HTR-8/SVneo (cell line): ENCODE measurements around the gene ERMARD.

GRCh38 chr6:168457359-168457897 is 16.4 kb downstream of the SMOC2 start:
- RRBS: 70% methylated on average over 4 of the region's 23 CpGs

GRCh38 chr6:168938182-168938441 is 315.5 kb downstream of the THBS2 start:
- RRBS: no CpG with 5 or more reads among the region's 1 CpG

DNA sequence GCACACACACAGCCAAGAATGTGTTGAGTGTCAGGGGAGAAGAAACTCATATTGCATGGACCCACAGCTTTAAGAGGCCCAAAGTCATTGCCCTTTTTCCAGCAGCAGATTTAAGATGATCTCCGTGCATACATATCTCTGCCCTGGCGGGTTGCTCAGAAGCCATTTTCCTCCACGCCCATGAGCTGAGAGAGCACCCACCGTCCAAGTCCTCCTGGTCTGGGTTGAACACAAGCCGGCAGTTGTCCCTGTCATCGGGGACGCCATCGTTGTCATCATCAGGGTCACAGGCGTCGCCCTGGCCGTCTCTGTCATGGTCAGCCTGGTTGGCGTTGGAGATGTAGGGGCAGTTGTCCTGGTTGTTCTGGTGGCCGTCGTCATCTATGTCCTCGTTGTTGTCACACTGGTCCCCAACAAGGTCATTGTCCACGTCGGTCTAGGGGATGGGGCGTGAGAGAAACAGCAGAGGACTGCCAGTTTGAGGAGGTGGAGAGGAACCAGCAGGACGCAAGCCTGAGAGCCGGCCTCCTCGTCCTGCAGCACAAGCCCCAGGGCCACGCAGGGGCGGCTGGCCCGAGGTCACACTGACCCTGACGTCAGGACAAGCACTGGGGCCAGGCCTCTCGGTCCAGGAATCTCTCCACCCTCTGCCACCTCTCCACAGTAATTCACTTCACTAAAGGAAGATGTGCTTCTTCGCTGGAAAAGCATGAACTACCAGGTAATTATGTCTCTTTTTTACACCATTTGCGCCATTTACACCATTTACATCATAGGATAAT is 28.5 kb downstream of the THBS2 start:
- RRBS: no CpG with 5 or more reads among the region's 28 CpGs

- RRBS: 95% methylated on average over 6 of the region's 20 CpGs
Observed at GRCh38 chr6:169234763-169235268, 18.8 kb downstream of the THBS2 start.

GRCh38 chr6:169250507-169251265 is 3.0 kb downstream of the THBS2 start:
- RRBS: no CpG with 5 or more reads among the region's 10 CpGs

- RRBS: no CpG with 5 or more reads among the region's 25 CpGs
Observed at GRCh38 chr6:169425578-169426044, 172.0 kb upstream of the THBS2 start.

DNA sequence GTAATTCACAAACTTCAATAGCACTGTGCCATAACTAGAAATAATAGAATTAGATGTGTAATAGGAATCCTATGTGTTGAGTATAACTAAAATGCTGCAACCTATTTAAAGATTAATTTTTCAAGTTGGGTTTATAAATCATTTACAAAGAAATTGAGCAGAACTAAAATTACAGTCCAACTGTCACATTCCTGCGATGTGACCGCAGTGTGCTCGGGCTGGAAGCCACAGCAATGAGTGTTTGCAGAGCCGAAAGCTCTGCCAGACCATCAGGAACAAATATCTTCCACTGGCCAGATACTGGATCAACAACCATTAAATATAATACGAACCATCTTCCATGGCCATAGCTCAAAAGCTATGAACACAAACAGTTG is 172.0 kb downstream of the WDR27 start:
- RRBS: no CpG with 5 or more reads among the region's 5 CpGs

DNA sequence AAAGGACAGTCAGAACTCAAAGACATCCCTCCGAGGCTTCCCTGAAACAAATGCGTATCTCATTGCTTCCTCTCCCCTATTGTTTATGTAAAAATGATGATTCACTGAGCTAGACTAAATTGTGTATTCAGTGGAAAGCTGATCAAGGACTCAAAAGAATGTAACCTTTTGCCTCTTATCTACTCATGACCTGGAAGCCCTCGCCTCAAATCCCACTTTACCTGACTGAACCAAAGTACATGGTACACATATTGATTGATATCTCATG is 81.5 kb downstream of the WDR27 start:
- RRBS: no CpG with 5 or more reads among the region's 3 CpGs

DNA sequence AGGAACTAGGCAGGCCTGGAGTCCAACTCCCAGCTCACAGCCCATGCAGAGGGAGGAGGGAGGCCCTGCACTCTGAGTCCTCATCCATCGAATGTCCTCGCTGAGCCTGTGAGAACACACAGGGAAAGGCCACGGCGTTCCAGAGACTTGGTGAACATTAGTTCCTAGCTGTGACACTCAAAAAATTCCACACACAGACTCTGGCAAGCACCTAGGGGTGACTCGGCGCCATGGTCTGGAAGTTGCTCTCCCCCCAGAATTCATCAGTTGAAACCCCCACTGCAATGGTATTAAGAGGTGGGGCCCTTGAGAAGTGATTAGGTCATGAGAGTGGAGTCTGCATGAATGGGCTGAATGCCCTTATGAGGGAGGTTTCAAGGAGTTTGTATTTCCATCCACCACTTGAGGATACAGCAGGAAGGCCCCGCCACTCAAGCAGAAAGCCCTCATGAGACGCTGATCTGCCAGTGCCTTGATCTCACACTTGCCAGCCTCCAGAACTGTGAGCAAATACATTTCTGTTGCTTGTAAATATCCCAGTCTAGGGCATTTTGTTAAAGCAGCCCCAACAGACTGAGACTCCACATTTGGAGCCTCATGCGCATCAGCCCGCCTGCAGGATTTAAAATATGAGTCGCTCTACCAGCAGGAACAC is 73.9 kb downstream of the WDR27 start:
- RRBS: no CpG with 5 or more reads among the region's 11 CpGs

- RRBS: 1% methylated on average over 30 of the region's 106 CpGs
Observed at GRCh38 chr6:169751017-169752299, at the start of gene ERMARD. Gene ERMARD (plus strand): TSS chr6:169751622.

DNA sequence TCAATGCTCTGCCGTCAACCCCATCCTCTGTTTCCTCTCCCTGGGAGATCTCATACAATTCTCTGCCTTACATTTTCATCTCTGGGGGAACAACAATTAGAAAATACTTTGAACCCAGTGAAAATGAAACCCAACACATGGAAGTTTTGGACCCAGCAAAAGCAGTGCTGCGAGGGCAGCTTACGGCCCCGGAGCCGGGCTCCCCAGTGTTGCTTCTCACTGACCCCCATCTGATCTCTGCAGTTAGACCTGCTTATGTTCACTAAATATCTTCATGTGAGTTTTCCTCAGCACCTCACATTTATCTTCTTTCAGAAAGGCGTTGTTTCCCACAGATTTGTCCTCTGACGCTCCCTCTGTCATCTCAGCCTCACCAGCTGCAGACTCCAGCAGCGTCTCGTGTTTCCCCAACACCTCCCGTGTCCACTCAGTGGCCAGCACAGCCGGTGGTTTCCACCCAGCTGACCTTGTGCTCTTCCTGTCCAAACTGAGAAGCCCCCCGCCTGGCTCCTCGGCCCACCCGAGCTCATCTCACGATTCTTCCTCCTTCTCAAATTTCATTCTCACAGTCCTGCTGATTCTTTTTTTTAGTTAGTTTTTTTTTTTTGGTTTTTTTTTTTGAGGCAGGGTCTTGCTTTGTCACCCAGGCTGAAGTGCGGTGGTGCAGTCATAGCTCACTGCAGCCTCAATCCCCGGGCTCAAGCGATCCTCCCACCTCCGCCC is 12.4 kb downstream of the ERMARD start:
- RRBS: no CpG with 5 or more reads among the region's 19 CpGs

DNA sequence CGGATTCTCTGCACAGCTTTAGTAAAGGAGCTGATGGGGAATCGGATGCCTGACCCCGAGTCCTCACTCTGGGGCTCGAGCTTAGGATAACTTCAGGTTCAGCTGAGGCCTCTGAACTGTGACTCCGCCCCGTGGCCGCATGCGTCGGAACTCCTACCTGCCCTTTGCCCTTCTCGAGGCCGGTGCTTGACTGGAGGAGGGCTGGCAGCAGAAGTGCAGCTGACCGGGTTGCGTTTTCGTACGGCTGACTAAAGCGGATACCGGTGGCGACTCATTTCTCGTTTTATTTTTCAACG is 38.4 kb downstream of the ERMARD start:
- RRBS: 0% methylated on average over 1 of the region's 20 CpGs

GRCh38 chr6:169790187-169791031 is 39.0 kb downstream of the ERMARD start:
- RRBS: no CpG with 5 or more reads among the region's 47 CpGs

DNA sequence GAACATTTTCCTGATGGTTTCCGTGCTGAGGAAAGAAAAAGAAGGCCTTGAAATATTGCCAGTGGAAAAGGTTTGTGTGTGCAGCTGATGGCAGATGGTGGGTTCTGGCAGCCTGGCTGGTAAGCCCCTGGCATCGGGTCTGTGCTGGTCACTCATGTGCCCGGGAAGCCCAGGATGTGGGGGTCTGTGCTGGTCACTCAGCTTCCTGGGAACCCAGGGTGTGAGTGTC is 153.9 kb downstream of the ERMARD start:
- RRBS: no CpG with 5 or more reads among the region's 3 CpGs

DNA sequence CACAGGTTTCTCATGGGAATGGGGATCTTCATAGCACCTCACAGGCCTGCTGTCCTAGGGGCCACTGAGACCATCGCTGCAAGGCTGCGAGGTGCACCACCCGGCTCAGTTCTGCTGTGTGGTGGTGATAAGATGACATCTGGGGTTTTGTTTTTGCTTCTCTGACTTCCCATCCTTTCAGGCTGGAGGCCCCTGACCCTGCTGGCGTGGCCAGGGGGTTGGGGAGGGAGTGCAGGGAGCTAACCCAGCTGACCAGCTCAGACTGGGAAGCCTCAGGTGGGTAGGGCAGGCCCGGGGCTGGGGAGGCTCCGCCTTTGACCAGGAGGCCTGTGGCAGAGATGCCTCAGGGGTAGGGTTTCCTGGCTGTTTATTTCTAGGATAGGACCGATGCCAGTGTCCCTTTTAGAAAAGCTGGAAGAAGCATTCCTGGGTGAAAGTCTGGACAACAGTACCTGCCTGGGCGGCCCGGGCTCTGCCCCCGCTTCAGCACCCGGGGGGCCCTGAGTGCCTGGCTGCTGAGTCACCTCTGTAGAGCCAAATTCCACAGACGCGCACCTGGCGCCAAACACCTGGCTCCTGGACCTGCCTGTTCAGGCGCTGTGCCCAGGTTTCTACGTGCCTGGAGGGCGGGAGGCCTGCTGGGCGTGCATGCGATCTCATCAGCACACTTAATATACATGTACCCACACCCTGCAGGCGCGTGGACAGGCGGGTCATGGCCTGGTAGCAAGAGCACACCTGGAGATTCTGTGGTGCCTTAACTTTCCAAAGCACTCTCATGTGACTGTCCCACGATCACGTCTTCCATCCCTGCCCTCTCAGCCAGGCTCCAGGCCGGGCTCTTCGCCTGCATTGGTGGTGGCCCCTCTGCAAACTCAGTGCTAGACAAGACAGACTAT is 264.6 kb downstream of the DLL1 start:
- RRBS: no CpG with 5 or more reads among the region's 26 CpGs

DNA sequence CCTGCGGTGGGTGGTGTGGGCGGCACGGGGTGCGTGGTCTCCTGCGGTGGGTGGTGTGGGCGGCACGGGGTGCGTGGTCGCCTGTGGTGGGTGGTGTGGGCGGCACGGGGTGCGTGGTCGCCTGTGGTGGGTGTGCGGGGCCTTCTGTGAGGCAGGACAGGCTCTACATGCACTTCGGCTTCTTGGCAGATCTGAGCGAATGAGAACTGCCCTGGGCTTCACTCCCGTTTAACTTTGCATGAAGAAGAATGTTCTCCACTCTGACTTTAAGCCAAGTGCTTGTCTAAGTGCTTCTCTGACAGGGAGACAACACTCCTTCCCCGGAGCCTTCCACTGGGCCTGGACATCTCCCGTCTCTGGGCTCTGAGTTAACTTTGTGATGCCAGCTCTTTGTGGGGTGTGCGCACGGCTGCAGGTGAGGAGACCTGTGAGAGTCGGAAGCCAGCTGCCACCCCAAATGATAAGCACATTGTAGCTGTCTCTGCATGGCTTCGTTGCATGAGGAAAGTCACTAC is 244.8 kb downstream of the DLL1 start:
- RRBS: no CpG with 5 or more reads among the region's 23 CpGs

- RRBS: 80% methylated on average over 49 of the region's 89 CpGs
Observed at GRCh38 chr6:170296268-170296957, 5.5 kb upstream of the DLL1 start.

DNA sequence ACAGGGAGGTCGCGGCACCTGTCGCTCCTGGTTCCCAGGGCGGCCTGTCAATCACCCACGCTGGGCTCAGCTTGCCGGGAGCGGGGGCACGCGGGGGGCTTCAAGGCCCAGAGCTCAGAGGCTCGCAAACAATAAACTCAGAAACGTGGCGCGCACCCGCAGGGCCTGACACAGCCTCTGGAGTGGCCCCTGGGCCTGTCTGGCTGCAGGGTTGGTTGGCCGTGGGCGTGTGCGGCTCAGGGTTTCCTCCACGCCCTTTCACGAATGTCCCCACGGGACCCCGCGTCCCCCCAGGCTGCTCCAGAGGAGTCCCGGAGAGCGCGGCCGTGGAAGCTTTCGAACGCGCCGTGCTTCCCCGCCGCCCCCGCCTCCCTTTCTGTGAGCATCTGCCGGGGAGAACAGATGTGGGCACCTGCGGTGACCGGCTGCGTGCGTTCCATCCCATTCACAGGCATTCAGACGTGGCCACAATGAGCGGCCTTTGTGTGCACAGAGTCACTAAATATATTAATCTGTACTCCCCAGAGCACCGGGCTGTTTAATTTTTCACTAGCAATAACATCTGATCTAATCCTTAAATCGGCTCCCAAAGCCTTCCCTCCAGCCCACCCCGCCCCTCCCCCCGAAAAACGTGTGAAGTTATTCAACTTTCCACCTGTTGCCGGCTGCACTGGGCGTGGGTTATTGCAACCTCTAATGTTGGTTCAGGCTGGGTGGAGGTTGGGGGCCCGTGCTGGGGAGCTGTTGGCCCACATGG is 6.3 kb upstream of the DLL1 start:
- RRBS: 97% methylated on average over 16 of the region's 48 CpGs

GRCh38 chr6:170350631-170351455 is 44.3 kb downstream of the FAM120B start:
- RRBS: no CpG with 5 or more reads among the region's 9 CpGs

- RRBS: no CpG with 5 or more reads among the region's 9 CpGs
Observed at GRCh38 chr6:170384166-170385116, 77.9 kb downstream of the FAM120B start.